Diencephalon (tissue), 2 donors: ENCODE measurements around the genes KIF4A, IL2RG and GCNA.

GRCh38 chrX:70289776-70290916, at the start of gene KIF4A:
TSS of gene KIF4A (plus strand) at chrX:70290104.
- RAMPAGE, long total RNA: start-site peak on the minus strand at chrX:70289881-70289942, 668 and 631 reads in 2 replicates

GRCh38 chrX:70434979-70435611, 9.5 kb upstream of the DLG3 start:
- RAMPAGE, long total RNA: no peak

DNA sequence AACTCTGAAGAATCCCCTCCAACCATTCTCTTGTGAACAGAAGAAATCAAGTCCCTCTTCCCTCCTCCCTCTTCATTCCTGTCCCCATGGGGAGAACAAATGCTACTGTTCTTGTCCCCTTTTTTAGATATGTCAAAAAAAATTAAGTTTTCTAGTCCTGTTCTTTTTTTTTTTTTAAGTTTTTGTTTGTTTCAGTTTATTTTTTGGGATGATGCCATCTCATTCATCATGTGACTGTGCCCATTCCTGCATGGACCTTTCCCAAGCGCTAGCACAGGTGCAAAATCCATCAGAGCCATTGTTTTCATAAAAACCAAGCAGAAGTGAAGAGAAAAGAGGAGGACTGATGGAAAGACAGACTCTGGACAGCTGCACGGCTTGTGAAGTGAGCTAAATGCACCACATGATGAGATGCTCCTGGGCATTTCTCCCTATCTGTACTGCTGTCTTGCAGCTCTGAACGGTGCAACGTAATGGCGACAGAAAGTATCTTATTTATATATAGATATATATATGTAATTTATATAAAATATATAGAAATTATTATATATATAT, 57.7 kb downstream of the DLG3 start:
- RAMPAGE, long total RNA: no peak

- RAMPAGE, long total RNA: no peak
Measured at GRCh38 chrX:71102617-71103531, 3.7 kb downstream of the CXorf65 start.

- RAMPAGE, long total RNA: no peak
Measured at GRCh38 chrX:71103953-71104590, 2.5 kb downstream of the CXorf65 start.

DNA sequence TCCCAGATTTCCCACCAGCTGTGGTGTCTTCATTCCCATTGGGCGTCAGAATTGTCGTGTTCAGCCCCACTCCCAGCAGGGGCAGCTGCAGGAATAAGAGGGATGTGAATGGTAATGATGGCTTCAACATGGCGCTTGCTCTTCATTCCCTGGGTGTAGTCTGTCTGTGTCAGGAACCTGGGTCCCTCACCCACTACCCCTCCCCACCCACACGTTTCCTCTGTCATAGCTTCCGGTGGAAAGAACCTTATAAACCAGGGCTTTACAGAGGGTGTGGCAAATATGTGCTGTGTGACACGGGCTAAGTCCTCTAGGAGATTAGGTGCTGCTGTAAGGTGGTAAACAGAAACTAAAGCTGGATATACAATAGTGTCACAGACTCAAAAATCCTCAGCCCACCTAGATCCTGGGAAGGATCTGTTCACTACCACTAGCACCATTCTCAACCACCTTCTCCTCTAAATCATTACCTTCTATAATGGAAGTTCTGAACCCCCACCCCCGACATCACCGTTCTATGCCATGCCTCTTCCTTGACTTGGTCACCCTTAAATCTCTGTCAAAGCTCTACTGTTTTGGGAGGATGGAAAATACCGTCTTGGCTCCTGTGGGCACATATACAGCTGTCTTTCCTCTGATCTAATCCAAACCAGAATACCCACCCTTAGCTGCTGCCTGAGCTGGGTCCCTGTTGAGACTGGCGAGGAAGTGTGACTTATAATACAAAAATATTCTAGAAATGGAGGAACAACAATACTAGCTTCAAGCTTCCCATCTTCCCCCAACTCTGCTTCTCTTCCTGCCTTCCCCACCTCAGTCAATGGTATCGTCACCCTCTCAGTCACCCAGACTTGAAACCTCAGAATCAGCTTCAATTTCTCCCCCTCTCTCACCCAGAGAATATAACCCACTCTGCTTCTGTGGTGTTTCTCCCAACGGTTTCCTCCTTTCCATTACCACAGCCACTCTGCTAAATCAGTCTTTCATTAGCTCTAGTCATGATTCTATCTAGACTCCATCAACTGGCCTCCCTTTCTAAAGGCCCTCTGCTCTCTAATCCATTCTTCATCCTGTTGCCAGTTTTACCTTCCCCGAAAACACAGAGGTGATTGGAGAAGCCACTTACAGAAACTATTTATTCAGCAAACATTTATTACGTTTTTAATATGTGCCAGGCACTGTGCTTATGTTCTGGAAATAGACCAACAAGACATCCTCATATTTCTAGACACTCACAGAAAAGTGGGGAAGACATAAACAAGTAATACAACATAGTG, at the start of gene IL2RG:
IL2RG (minus strand) TSS at position 168 of the 1,277 bp plus-strand sequence.
- RAMPAGE, long total RNA: no peak

GRCh38 chrX:71112687-71113024, 1.3 kb upstream of the IL2RG start:
- RAMPAGE, long total RNA: no peak

DNA sequence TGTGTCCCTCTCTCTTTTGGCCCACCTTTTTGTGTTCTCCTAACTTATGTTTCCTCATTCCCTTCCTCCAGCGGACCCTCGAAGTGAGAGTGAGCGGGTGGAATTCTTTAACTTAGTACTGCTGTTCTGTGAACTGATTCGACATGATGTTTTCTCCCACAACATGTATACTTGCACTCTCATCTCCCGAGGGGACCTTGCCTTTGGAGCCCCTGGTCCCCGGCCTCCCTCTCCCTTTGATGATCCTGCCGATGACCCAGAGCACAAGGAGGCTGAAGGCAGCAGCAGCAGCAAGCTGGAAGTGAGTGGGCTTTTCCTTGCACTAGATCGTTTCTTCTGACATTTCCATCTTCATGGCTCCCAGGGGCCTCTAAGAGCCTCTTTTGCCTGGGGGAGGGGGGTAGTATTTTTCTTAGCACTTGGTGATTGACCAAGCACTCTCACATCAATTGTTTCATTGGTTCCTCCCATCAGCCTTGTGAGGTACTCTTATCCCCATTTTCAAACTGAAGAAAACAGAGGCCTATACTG, 5.8 kb downstream of the MED12 start:
- RAMPAGE, long total RNA: no peak

- RAMPAGE, long total RNA: no peak
Measured at GRCh38 chrX:71217264-71217894, 5.6 kb upstream of the GJB1 start.

- RAMPAGE, long total RNA: no peak
Measured at GRCh38 chrX:71255494-71255923, 1.6 kb upstream of the ZMYM3 start.

DNA sequence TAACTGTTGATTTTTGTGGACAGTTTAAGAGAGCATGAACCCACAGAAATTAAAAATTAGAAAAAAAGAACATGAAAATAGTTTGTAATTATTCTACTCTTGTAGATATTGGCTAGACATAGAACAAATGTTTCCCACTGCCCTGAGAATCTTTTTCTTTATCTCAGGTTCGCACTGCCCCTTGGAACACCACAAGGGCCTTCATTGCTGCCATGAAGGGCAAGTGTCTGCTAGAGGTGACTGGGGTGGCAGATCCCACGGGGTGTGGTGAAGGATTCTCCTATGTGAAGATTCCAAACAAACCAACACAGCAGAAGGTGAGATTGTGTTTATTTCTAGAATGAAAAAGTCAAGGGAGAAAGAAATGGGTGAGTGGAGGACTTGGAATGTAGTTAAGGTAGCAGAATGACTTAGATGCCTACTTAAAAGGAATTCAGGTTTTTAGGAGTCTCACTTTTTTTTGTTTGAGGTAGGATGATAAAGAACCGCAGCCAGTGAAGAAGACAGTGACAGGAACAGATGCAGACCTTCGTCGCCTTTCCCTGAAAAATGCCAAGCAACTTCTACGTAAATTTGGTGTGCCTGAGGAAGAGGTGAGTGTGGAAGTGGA, 26.4 kb downstream of the TAF1 start:
- RAMPAGE, long total RNA: no peak

GRCh38 chrX:71463495-71463841, 69.4 kb upstream of the OGT start:
- RAMPAGE, long total RNA: no peak

DNA sequence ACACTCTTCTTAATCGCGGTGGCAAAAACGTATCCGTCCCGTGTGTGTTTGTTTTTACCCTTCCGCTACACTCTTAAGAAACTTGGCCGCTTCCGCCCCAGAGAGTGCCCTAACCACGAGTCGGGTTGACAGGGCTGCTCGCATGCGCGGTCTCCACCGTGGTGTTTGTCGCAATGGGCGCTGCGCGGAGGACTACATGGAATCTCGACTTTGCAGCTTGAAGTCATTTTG, 214 bp upstream of the OGT start:
- RAMPAGE, long total RNA: no peak

GRCh38 chrX:71577754-71578568, at the start of gene GCNA:
TSS of gene GCNA (plus strand) at chrX:71578437.
- RAMPAGE, long total RNA: no peak

GRCh38 chrX:71637743-71638360, 19.5 kb upstream of the CXCR3 start:
- RAMPAGE, long total RNA: no peak

- RAMPAGE, long total RNA: no peak
Measured at GRCh38 chrX:71996739-71997188, 86.1 kb downstream of the NHSL2 start.

DNA sequence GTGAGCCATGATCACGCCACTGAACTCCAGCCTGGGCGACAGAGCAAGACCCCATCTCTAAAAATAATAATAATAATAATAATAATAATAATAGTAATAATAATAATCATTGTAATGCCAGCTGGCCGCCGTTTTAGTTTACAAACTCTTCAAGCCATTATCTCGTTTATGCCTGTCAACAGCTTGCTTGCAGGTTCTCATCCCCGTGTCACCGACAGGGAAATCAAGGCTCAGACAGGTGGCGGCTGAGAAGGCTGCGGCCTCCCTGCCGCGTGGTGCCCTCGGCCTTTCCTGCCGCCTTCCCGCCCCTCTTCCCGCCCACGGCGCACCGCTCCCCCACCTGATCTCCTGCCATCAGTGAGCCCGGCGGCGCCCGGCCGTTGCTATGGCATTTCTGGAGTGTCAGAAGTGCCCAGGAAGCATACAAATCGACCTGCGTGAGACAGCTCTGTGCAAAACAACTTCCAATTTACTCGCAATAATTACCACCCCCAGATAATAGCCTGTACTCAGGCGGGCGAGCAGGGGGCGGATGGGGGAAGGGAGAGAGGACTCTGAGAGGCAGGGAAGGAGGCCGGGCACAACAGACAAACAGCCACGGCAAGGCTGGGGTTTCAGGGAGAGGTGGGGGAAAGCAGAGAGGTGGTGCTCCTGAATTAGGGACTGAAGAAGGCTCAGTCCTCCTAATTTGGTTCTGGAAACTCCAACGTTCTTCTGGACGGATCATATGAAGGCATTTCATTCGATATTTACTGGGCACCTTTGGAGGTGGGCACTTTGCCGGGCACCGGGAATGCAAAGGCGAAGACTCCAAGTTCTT, 16.6 kb upstream of the ERCC6L start:
- RAMPAGE, long total RNA: no peak

DNA sequence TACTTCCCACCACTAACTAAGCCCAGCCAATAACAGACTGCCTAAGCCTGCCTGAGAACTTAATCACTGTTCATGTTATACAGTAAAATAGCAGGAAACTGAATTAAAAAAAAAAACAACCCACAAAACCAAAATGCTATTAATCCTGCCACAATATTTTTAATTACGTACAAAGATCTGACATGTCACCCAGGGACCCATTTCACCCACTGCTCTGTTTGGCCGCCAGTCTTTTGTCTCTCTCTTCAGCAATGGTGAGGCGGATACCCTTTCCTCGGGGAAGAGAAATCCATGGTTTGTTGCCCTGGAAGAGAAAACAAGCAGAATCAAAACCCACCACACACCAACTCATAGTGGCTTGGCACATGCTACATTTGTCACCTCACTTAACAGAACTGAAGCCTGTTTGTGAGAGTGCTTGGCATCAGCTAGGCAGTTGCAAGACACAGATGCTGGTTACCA, 4.5 kb downstream of the RPS4X start:
- RAMPAGE, long total RNA: no peak

GRCh38 chrX:72384118-72384818, 78.6 kb upstream of the CITED1 start:
- RAMPAGE, long total RNA: no peak

- RAMPAGE, long total RNA: no peak
Measured at GRCh38 chrX:72526129-72526824, 46.4 kb downstream of the HDAC8 start.